ENCODE data around the genes TACR2 and COL13A1.

DNA sequence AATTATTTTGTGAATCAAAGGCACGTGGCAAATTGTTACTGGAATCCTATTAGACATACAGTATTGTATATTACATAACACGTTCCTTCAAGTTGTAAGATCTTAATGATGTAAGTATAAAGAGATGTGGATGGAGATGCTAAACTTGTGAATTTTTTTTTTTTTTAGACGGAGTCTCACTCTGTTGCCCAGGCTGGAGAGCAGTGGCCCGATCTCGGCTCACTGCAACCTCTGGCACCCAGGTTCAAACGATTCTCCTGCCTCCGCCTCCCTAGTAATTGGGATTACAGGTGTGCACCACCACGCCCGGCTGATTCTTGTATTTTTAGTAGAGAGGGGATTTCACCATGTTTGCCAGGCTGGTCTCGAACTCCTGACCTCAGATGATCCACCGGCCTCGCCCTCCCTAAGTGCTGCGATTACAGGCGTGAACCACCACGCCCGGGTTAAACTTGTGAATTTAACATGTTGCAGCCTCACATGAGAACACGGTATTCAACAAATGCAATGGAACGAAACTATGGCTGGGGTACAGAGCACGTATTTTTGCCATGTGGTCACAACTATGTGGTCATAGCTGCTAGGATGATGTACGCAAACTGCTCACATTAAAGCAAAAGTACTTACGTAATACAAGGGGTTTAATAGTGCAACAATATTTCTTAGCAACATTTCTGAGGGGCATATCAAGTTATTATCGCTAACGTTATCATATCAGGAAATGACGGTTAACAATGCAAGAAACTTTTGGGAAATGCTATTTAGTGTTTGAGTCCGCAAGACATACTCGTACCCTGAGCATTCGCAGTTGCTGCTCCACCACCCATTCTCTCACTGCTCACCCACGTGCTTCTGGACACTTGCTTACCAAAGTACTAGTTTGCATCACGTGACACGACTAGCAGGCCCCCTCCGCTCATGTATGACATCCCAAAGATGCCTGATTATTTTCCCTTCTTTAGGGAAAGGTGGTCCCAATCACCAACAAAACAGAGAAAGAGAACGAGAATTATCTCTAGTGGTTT is 645 bp upstream of the SUPV3L1 start:
- PRO-cap: bidirectional peak, plus-strand start outside the sequence, minus-strand start at position 844 of the sequence
- RAMPAGE, long total RNA: no peak

DNA sequence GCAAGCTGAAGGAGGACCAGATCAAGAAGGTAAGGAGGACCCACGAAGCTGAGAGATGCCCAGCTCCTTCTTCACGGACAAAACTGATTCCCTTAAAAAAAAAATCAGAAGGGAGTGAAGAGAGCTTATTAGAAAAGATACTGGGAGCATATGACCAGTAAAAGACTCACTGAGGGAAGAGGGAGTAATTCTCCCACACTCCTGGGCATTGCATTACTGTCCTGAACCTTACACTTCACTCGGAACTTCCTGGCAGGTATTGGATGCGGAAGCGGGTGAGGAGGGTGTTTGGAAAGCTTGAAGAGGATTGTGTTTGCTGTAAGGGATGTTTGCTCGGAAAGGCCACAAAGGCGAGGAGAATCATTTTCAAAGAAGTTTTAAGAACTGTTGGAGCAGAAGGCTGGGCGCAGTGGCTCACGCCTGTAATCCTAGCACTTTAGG is 358 bp downstream of the HKDC1 start:
- PRO-cap: no peak
- RAMPAGE, long total RNA: no peak

DNA sequence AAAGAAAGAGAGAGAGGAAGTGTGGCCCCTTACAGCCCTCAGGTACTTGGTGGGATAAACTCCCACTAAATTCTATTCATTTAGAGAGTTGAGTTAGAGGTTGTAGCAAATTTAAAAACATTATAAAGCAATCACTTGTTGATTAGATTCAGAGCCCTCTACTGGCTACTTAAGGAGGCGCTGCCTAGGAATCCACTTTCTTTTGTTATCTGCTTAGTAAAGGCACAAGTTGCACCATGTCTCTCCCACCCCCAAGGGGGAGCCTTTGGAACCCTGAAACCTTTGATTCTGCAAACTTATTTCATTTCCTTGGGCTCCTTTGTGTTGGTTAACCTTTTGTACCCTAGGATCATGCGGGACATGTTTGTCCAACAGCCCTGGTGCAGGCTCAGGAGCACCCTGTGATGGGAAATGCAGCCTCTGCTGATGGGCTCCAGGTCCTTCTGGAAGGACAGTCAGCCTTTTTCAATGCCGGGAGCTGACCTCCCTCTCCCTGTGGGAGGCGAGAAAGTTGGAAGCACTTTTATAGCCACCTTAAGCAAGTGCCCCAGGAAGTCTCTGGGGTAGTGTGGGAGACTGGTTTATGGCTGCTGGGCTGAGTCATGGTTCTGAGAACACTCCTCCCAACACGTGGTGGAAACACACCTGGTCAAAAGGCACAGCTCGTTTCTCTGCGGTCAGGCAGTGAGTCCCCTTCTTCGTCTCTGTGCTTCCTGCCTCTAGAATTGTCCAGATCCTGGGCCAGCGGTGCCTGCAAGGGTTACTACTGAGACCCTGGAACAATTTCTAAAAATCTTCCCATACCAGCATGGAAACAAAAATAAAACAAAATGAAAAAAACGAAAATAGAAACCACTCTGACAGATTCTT is 2.3 kb downstream of the HKDC1 start:
- PRO-cap: bidirectional peak, plus-strand start at position 722 of the sequence, minus-strand start at position 544 of the sequence
- RAMPAGE, long total RNA: no peak

DNA sequence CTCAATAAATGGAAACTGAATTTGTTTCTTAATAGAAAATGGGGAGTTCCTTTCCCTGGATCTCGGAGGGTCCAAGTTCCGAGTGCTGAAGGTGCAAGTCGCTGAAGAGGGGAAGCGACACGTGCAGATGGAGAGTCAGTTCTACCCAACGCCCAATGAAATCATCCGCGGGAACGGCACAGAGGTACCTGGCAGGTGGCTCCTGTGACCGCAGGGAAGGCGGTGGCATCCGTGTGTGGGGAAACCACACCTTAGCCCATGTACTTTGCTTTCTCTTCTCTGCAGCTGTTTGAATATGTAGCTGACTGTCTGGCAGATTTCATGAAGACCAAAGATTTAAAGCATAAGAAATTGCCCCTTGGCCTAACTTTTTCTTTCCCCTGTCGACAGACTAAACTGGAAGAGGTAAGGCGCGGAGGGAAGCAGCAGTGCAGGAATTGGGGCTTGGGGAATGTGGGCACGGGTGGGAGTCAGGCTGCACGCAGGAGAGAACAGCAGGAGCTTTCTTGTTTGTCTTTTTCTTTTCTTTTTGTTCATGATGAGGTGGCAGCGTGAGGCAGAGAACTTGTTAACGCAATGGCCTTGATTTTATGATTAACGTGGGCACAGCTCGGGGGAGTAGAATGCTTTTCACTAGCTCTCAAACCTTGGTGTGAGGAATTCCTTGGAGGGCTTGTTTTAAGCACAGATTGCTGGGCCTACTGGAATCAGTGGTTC is 12.8 kb downstream of the HKDC1 start:
- PRO-cap: no peak
- RAMPAGE, long total RNA: no peak

GRCh38 chr10:69360805-69361594 is 42.4 kb downstream of the HK1 start:
- PRO-cap: no peak
- RAMPAGE, long total RNA: no peak

DNA sequence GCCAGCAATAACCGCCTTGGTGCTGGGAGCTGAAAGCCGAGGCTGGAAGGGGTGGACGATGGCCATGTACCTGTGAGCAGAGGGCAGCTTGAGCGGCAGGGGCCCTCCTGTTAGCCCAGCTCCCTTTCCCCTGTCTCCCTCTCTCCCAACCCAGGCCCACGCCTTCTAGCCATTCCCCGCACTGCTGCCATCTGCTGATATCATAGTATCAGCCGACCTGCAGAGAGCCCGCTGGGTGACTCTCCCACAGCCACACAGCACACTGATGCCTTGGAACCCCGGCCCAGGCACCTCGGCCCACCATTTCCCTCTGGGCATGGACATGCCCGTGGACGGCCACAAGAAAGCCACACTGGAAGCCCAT is 1.7 kb downstream of the TACR2 start:
- PRO-cap: no peak
- RAMPAGE, long total RNA: no peak

DNA sequence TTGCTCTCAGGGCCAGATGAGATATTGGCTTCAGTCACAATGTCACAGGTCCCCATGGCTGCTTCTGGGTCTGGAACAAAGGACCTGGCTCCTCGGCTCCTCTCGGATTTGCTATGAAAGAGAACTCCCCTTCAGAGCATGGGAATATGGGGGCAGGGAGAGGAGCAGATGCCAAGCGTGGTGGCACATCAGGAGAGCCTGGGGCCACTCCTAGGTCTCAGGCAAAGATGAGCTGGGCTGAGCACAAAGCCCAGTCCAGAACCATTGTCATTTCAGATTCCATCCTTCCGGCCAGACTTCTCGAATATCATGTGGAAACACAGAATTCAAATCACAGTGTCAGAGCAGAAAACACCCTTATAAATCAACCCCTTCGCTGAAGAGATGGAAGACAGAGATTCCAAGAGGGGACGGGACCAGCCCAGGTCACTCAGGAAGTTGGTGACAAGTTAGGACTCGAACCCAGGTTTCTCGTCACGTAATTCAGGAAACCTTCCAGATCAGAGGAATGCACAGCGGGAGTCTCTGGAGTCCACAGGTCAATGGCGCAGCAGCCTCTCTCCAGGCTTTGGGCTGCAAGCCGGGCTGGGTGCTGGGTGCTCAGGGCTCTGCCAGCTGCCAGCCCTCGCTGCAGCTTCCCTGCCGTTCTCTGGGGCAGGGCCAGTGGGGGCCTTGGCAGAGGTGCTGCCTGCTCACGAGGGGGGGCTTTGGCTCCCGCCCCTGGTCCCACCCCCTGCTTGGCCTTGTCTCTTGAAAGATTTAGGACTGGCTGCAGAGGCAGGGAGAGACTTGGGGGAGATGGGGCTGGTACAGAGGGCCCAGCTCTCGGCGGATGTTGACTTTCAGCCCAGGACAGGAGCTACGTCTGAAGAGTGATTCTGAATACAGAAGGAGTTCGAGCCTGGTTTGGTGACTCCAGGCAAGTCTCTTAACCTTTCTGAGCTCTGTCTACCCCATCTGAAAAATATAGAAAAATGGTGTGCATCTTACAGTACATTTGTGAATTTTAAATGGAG is at the start of gene TACR2:
TSS of gene TACR2 (minus strand) at position 651 of the 1,016 bp plus-strand sequence.
- PRO-cap: no peak
- RAMPAGE, long total RNA: no peak

- PRO-cap: no peak
- RAMPAGE, long total RNA: no peak
Measured at GRCh38 chr10:69438554-69439218, 12.6 kb upstream of the TSPAN15 start.

GRCh38 chr10:69453822-69454332 is 2.6 kb downstream of the TSPAN15 start:
- PRO-cap: no peak
- RAMPAGE, long total RNA: no peak

DNA sequence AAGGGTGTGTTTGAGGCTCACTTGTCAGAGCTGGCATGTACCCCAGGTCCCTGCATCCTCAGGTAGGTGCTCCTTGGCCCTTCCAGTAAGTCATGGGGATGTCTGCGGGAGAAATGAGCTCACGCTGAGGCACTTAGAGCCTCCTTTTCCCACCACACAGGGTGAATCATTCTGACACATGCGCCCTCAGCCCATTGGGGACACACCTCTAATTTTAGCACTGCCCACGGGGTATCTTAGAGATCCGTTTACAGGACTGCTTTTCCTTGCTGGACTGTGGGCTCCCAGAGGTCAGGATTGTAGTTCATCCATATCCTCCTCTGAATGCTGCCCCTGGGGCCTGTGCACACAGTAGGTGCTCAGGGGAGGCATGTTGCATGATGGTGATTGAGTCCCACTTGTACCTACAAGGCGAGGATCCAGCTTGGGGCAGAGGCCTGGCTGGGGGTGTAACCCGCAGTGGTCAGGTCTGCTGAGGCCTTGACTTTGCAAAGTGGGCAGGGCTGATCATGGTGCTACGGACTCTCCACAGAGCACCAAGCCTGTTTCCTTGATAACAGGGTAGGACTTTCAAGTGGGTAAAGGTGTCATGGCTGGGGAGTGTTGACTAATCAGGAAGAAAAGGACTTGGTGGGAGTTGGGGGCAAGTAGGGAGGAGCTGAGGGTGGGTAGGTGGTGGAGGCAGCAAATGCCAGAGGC is 5.8 kb downstream of the TSPAN15 start:
- PRO-cap: no peak
- RAMPAGE, long total RNA: no peak

DNA sequence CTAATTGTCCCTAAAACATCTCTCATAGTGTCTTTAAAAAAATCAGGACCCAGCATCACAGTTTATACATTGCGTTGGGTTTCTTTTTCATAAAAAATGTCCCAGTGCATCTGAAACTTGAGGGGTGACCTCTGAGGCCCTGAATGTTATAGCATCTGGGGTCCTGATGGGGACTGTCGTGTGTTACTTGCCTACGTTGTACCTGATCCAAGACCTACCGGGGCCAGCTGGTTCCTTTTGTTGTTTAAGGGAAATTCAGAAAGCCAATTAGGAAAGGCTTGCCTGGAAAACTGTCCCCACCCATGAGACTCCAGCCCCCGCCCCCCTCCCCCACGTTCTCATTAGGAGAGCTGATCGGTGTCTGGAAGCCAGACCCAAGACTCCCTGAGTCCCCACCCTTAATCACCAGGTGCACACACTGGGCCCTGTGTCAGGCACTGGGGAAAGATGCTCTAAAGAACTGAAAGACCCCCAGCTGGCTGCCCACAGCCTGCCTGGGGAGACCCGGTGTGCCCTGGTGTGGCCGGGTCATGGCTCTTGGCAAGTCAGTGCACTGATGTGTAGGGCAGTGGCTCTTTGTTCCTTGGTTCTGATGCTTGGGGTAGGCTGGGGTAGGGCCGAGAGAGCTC is 16.6 kb downstream of the TSPAN15 start:
- PRO-cap: no peak
- RAMPAGE, long total RNA: no peak

DNA sequence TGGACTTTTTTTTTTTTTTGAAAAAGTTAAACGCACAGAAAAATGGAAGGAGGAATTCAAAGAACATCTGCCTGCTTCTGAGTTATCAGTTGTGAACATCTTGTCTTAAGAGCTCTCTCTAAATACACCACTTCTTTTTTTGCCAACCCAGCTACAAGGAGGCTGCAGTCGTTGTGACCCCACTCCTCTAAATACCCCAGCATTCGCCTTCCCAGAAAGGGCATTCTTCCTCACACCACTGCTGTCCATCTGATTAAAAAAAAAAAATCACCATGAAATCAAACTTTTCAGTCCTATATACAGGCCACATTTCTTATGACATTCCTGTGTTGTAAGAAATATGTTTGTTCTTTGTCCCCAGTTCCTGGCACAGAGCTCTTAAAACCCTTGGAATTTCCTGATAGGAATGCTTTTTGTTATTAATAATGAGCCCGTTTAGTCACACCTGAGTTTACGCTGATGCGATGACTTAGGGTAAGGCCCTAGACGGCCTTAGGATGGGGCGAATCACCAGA is 17.3 kb downstream of the TSPAN15 start:
- PRO-cap: no peak
- RAMPAGE, long total RNA: no peak

- PRO-cap: no peak
- RAMPAGE, long total RNA: no peak
Measured at GRCh38 chr10:69481274-69481770, 30.1 kb downstream of the TSPAN15 start.

DNA sequence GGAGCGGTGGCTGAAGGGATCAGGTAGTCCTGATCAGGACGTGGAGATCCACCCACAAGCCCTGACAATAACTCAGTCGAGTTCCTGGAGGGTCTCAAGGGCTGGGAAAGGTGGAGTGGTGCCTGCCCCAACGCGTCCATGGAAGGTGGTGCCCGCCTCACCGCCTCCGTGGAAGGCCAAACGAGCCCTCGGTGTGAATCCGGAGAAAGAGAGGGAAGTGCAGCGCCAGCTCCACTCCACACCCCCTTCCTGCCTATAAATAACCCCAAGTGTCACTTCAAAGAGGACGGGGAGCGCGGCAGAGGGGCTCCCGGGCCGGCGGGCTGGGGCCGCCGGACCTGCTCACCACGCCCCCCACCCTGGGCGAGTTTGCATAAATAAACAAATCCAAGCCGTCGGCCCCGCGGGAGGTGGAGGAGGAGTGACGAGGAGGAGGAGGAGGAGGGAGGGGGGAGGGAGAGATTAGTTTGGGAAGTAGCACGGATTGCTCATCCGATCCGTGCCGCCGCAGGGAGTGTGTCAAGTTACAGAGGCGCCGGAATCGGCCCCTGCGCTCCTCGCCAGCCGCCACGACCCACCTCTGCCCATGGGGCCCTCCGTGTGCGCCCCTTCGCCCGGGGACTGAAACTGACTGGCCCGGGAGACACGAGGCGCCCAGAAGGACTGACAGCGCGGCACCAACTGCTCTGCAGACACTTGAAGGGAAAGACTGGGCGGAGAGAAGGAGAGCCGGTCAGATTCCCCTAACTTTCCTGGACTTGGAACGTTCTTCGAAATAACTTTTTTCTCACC is at the start of gene COL13A1:
TSS of gene COL13A1 (plus strand) at position 491 of the 792 bp plus-strand sequence.
- PRO-cap: no peak
- RAMPAGE, long total RNA: no peak

DNA sequence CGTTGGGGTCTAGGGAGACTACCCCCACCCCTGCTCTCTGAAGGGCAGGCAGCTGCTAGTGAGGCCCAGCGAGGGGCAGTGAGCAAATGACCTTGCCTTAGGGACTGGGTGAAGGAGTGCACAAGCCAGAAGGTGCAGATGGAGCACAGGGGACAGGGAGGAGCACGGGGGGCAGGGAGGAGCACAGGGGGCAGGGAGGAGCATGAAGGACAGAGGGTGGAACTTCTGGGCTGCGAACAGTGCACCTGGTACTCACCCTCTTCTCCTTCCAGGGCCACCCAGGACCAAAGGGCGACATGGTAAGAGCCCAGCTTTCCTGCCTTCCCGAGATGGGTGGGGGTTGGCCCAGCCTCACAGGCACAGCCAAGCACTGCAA is 87.4 kb downstream of the COL13A1 start:
- PRO-cap: no peak
- RAMPAGE, long total RNA: no peak

DNA sequence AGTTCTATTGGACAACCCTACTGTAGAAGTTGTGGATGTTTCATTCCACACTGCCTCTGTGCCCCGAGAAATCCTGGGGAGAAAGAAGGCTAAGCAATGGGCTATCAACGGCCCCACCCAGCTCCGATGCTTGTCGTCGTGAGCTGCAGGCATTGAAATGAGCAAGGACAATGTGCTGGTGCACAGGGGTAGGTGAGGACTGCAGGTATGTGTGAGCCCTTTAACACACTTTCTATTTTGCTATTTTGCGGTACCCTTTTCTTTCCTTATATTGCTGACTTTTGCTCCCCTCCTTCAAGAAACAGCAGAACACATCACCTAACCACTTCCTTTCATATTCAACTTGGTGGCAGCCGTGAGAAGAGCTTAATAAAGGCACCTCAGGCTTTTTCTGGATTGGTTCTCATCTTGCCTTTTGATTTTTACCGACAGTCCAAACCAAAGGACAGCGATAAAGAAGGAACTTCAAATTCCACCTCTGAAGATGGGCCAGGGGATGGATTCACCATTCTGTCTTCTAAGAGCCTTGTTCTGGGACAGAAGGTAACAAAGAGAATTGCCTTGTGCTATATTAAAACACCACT is 39.2 kb downstream of the AIFM2 start:
- PRO-cap: no peak
- RAMPAGE, long total RNA: no peak

GRCh38 chr10:70169535-70170397 is 548 bp downstream of the SAR1A start:
- PRO-cap: no peak
- RAMPAGE, long total RNA: no peak

GRCh38 chr10:70191917-70192334 is 21.6 kb upstream of the SAR1A start:
- PRO-cap: no peak
- RAMPAGE, long total RNA: no peak

DNA sequence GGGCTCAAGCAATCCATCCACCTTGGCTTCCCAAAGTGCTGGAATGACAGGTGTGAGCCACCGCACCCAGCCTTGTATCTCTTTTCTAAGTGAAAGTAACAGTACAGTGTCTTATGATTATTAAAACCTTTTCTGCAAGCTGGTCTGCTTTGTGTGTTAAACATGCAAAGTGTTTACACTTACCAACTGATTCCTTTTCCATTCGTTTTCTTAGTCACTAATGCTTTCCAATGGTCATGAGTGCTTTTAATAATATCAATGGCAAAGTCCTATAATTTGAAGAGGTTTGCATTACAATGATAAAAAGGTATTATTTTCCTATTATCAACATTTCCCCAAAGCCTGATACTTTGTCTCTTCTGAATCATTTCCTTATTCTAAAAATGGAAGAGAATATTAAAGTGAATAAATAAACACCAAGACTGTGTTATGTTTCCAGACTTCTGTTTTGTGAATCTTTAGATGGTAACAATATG is 24.2 kb downstream of the PPA1 start:
- PRO-cap: no peak
- RAMPAGE, long total RNA: no peak

DNA sequence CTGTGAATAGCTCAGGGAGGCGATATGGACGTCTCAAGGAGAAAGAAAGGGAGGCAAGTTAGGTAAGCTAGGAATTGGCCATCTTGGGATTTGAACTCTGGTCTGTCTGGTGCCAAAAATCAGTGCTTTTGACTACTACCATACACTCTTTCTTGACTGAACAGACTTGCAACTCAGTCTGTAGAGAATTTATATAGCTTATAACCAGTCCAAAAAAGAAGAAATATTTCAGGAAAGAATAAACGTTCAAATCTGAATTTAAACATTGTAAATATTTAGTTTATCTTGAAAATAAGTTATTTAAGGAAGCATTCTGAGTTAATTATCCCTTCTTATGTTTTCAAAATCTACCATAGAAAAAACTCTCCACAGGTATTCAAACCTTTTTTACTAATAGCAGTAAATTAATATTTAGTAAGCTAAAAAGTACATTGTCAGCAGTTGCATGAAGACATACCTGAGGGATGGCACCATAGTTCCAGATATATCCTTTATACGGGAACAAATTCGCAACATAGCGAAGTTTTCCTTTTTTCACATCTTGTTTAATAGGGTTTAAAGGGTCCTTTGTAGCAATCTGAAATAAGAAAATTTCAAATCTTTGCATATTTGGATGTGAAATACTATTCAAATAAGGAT is 15.8 kb downstream of the PPA1 start:
- PRO-cap: no peak
- RAMPAGE, long total RNA: no peak

Data from OCI-LY7 (cell line).